ENCODE measurements around a stretch of chr2.

DNA sequence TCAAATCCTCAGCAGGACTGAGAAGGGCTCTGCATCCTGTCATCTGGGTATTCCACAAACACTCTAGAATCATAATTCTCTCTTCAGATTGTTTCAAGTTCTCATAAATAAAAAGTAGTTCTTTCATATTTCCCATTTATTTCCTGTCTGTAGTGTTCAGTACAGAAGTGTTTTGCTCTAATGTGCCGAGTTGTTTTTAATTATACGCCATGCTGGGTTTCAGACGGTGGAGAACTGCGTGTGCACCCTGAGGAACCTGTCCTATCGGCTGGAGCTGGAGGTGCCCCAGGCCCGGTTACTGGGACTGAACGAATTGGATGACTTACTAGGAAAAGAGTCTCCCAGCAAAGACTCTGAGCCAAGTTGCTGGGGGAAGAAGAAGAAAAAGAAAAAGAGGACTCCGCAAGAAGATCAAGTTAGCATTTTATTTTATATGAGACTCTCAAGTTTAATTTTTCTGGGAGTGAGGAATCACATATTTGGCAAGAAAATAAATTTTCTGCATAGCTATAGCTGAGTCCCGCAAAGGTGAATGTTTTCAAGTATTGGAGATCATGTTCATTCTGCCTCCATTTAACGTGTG is 132.4 kb upstream of the DAPL1 start:
- RRBS = no CpG with 5 or more reads among the region's 10 CpGs

DNA sequence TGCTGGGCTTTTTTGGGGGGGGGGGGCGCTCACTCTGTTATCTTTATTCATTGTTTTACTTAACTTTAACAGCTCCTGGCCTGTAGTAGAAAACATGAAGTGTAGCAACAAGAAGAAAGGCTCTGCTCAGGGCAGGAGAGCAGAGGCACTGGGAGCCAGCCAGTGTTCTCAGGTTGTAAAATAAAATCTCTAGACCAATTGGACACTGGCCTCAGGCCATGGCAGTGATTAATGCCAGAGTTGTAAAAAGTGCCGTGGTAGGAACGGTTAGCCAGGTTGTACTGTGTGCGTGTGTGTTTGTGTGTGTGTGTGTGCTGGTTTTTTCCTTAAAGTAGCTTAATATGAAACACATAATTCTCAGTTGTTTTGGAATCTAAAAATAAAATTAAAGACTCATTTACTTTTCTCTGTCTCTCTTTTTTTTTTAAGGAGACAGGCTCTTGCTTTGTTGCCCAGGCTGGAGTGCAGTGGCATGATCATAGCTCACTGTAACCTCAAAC is 14.0 kb upstream of the TANC1 start:
- RRBS = no CpG with 5 or more reads among the region's 4 CpGs

DNA sequence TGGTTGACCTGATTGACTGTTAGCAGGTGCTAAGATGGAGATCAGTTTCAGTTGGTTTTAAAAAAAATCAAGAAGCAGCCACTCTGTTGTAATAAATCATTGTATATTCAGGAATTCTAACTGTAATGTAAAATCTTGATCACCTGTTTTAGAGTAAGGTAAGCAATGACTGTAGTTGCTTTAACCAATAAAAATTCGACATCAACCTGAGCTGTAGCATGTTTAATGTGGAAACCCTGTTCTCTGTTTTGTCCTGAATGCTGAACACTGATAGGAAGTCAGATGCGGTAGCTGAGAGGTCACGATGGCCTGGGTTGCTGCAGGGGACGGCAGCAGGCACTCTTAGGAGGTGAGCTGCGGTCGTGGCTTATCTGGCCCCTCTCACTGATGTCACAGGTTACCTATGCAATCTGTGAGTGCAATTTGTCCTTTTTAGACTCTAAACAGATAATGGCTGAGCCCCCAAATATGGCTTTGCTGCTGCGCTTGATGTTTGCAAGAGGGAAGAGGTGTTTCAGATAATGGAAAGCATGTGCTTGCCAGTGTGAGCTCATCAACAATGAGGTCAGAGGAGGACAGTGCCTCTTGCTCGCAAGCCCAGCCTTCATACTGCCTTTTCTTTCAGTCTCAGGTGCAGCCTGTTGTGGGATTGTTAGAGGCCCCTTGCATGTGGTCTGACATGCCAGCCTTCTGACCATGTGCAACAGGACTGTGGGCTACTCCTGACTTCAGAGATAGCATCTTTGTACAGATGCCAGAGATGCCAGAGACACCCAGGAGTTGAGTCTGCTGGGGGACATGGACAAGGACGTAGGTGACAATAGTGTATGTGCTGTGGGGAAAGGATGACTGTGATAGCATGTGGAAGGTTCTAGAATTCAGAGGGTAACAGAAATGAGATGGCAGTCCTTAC is 151.2 kb downstream of the TANC1 start:
- RRBS = no CpG with 5 or more reads among the region's 9 CpGs

DNA sequence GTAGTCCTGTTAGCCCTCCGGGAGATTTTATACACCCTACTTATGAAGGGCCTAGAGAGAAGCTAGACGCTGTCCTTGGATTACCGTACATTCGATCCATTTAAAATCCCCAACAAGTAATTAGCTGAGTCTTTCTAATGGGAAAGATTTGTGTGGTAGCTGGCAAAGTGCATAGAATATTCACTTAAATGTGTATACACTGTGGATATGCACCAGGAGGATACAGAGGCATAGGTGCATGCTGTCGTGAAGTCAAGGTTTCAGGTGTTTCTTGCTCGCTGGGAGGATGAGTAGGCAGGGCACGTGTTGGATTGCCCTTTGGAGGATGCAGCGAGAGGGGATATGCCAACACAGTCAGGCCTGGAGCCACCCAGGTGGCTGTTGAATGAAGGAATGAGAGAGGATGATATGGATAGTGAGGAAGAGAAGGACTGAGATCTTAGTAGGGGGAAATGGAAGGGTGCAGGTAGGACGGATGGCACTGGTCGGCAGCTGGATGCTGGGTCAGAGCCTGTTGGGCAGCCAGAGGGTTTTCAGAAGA is 119.0 kb downstream of the WDSUB1 start:
- RRBS = no CpG with 5 or more reads among the region's 10 CpGs

- RRBS = no CpG with 5 or more reads among the region's 5 CpGs
These were observed 83.9 kb downstream of the WDSUB1 start for GRCh38 chr2:159202535-159203143.

GRCh38 chr2:159290079-159291022 is 3.8 kb upstream of the WDSUB1 start:
- RRBS = no CpG with 5 or more reads among the region's 10 CpGs

DNA sequence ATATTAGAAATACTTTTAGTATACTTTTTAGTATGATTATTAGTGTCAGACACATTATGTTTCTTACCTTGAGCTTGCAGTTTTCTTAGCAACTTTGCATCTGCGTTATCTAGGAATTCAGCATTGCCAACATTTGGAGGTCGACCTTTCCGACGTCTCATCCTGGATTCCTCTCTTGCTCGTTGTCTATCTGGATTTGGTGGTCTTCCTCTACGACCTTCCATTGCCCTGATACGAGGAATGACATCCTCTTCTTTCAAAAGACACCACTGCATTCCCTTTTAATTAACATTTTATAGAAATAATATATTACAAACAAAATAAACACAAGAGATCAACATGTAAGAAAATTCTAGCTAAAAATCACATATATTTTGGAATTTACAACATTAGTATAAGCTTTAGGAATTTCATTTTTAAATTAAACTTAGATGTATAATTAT is 125.8 kb upstream of the WDSUB1 start:
- RRBS = no CpG with 5 or more reads among the region's 7 CpGs

GRCh38 chr2:159515999-159516776 is 100.2 kb downstream of the BAZ2B start:
- RRBS = no CpG with 5 or more reads among the region's 6 CpGs

- RRBS = no CpG with 5 or more reads among the region's 7 CpGs
These were observed 1.6 kb downstream of the BAZ2B start for GRCh38 chr2:159614683-159615172.

- RRBS = no CpG with 5 or more reads among the region's 4 CpGs
These were observed 19.1 kb upstream of the BAZ2B start for GRCh38 chr2:159635363-159635884.

GRCh38 chr2:159737691-159738467 is 25.6 kb downstream of the MARCHF7 start:
- RRBS = no CpG with 5 or more reads among the region's 18 CpGs

GRCh38 chr2:160208156-160208645 is 8.1 kb upstream of the ITGB6 start:
- RRBS = no CpG with 5 or more reads among the region's 8 CpGs

DNA sequence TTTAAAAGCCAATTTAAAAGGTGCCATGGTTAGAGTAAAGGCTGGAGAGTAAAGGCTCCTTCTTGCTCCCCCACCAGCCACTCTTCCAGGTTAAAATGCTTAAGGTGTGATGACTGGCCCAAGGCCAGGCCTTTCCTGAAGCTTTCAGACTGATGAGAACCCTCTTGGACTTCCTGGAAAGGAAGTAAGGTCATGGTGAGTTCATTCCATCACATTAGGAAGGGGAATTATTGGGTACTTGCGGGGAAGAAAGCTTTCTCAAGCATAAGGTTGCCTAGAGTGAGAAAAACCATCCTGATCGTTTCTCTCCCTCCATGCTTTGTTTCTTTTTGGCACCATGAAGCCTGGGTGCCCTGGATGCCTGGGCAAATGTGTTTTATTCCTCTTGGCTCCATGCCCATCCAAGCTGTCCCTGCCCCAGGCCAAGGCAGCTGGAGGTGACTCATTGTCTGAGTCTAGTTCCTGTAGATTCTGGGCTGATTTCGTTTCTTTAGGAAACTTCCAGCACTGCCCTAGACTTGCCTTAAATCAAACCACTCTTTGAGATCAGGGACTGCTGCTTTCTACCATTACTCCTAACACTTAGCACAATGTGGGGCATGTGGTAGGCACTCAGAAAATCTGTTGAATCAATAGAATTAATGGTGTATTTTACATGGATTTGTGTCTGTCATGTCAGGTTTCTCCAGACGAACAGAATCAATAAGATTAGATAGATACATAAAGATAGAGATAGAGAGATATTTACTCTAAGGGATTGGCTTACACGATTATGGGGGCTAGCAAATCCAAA is 41.7 kb upstream of the ITGB6 start:
- RRBS = no CpG with 5 or more reads among the region's 5 CpGs

DNA sequence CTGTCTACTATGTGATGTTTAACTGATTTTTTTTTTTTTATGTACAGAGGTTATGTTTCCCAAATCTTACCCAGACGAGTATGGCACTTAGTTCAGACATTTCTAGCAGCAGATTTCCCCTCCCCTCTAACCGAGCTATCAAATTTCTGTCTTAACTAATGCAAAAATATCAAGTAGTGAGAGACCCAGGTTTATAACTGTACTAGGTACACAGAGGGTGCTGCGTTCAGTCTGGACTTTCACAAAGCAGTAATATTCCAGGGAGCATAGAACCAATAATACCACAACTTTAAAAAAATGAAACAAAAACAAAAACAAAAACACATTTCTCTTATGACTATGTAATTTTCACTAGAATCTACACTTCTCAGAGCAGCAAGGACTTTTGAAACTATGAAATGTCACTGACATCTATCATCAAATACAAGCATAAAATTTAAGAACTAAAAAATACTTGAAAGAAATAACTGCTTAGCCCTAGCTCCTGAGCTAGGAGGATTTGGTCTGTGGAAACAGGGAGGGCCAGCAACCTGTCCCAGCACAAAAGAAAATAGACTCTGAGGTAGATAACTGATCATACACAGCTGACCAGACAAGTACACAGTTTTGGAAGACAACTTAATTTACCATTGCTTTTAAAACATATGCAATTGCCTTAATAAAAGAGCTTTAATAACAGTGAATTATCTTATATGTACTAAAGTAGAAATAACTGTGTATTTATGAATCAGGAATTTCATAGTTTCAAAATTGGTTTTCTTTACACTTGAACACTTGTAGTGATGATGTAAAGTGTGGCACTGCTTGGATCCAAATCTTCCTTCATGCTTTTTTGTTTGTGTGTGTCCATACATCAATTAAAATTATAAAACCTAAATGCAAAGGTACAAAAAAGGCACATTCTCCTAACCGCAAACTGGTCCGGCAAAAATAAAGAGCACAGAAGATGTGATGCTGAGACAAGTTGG is 72.7 kb upstream of the ITGB6 start:
- RRBS = no CpG with 5 or more reads among the region's 5 CpGs

- RRBS = no CpG with 5 or more reads among the region's 1 CpG
These were observed 121.6 kb downstream of the RBMS1 start for GRCh38 chr2:160372080-160372347.

GRCh38 chr2:160470597-160471244 is 22.9 kb downstream of the RBMS1 start:
- RRBS = no CpG with 5 or more reads among the region's 3 CpGs

DNA sequence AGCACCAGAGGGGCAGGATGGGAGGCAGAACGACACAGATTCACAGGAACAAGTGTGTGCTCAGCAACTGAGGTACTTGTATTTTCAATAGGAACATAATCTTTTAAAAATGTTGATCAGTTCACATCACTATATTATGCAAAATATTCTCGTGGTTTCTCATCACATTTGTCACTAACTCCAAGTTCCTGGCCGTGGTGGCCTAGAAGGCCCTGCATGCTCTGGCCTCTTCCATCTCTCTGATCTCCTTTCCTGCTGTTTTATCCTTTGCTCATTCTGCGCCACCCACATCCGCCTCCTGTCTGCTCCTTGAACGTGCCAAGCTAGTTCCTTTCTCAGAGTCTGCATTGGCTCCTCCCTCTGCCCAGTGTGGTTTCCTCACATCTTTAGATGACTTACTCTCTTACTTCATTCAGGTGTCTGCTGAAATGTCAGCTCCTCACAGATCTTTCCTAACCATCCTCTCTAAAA is 158.5 kb upstream of the RBMS1 start:
- RRBS = no CpG with 5 or more reads among the region's 6 CpGs

- RRBS = no CpG with 5 or more reads among the region's 2 CpGs
These were observed 830 bp upstream of the TANK start for GRCh38 chr2:161159428-161159767.

- RRBS = no CpG with 5 or more reads among the region's 3 CpGs
These were observed 2.6 kb downstream of the TANK start for GRCh38 chr2:161162500-161163470.

DNA sequence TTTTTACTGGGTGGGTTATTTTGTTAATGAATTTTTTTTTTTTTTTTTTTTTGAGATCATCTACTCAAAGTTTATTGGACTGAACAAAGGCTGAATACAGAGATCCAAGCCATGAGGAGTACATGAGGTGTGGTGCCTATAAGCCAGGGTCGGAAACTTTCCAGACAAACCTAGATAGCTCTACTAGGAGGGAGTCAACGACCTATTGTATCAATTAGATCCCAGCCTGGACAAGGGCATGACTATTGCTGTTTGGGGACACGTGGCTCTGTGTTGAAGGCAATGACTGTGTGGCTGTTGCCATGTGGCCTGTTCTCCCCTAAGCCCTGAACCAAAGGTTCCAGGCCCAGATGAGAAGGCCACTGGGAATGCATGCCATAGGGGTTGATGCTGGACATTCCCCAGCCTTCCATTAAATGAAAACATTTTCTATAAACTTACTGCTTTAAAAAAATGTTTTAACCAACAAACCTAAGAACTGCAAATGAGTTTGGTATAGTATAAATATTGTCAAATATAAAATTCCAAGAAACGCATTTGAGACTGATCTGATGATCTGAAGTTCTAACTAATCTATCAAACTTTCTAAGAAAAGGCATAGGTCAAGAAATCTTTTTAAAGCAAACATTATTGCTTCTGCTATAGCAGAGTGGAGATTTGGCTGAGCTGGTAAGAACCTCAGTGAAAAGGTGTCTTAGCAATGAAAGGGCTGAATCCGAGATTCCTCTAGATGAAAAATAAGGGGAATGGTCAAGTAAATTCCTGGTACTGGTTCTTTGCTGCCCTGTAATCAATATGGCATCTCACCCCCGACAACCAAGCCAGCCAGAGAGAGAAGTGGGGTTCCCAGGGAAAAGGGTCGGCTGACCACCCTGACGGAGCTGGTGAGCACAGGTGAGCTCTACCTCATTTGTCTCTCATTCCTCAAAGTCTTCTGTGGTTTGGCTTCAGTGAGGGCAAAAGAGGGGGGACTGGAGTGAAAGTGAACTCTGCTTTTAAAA is 31.5 kb downstream of the PSMD14 start:
- RRBS = no CpG with 5 or more reads among the region's 8 CpGs

All from cardiac fibroblast (primary cell).